Epidermal melanocyte (primary cell): Measurements from ENCODE around the genes CLDN10, UGGT2 and RAP2A.

DNA sequence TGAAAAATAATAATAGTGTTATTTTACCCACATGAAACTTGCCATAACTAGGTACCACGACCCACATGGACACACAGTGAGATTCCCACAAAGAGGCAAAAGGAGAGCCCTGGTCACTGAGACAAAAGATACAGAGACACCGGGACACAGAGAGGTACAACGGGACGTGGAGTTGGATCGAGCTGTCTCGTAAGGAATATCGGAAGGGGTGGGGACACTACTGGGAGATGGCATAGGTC, 849 bp downstream of the ABCC4 start:
- RRBS: no CpG with 5 or more reads among the region's 7 CpGs

DNA sequence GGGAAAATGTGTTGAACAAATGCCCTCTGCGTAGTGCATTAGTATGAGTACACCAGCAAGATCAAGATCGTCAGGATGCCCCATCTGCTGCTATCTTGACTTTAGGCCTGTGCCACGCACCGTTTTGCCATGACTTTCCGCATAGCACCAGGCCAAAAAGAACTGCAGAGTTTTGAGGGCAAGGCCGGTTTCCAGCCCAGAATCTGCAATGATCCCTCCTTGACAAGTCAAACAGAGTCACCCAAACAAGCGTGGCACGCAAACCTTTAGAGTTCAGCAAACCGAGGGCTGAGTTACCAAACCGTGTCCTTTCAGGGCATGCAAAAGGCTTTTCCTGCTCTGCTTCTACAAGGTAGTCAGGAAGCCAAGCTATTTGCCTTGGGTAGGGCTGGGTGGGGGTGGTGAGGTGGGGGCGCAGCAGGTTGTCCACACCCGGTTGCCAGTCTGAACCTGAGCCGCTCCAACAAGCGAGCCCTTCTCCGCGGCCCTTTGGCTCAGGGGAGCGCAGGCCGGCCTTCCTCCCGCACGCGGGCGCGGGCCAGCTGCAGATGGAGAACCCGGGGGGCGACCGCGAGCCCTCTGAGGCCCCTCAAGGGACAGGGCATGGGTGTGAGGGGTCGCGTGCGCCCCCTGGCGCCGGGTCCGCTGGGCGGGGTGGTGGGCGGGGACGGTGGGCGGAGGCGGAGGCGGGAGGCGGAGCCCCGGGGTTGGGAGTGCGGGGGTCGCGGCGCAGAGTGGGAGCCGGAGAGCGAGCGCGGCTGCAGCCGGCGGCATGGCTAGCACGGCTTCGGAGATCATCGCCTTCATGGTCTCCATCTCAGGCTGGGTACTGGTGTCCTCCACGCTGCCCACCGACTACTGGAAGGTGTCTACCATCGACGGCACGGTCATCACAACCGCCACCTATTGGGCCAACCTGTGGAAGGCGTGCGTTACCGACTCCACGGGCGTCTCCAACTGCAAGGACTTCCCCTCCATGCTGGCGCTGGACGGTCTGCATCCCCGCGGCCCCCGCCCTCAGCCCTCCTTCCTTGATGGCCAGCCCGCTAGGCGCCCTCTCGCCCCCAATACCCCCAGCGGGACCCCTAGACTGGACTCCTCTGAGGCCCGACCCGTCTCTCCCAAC, at the start of gene CLDN10:
Gene CLDN10 (plus strand): TSS at position 739 of the 1,126 bp plus-strand sequence.
- RRBS: 6% methylated on average over 34 of the region's 76 CpGs

- RRBS: 2% methylated on average over 32 of the region's 89 CpGs
Observed at GRCh38 chr13:96052499-96053680, at the start of gene UGGT2. Gene UGGT2, minus strand, starts transcription at chr13:96053401.

DNA sequence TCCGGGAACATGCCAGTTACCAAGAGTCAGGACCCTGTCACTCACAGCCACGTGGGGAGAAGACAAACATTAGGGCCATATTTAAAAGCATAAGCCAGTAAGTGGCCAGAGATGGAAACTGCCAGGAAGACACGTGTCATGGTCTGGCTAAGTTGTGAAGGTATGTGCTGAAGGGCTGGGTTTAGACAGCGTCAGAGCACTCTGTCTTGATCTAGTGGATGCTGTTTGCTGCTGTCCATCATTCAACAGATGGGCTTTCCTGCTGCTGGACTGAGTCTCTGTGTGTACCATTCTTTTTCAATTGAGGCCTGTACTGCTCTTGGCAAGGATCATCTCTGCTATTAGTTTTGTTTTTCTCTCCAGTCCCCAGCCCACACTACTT, 128.6 kb downstream of the HS6ST3 start:
- RRBS: no CpG with 5 or more reads among the region's 4 CpGs

- RRBS: no CpG with 5 or more reads among the region's 2 CpGs
Observed at GRCh38 chr13:96982481-96983163, 11.7 kb downstream of the OXGR1 start.

- RRBS: no CpG with 5 or more reads among the region's 4 CpGs
Observed at GRCh38 chr13:97179308-97180081, 42.6 kb upstream of the MBNL2 start.

GRCh38 chr13:97295161-97296104, 73.3 kb downstream of the MBNL2 start:
- RRBS: no CpG with 5 or more reads among the region's 4 CpGs

DNA sequence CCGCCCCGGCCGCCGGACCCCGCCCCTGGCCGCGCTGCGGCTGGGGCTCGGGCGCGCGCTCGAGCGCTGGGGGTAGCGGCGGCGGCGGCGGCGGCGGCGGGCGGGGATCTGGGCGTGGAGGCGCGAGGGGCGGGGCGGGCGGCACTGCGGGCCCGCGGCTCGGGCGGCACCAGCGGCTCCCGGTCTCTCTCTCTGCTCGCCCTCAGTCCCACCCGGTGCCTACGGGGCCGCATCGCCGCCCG, at the start of gene RAP2A:
Gene RAP2A (plus strand): TSS at position 144 of the 242 bp plus-strand sequence.
- RRBS: no CpG with 5 or more reads among the region's 43 CpGs

DNA sequence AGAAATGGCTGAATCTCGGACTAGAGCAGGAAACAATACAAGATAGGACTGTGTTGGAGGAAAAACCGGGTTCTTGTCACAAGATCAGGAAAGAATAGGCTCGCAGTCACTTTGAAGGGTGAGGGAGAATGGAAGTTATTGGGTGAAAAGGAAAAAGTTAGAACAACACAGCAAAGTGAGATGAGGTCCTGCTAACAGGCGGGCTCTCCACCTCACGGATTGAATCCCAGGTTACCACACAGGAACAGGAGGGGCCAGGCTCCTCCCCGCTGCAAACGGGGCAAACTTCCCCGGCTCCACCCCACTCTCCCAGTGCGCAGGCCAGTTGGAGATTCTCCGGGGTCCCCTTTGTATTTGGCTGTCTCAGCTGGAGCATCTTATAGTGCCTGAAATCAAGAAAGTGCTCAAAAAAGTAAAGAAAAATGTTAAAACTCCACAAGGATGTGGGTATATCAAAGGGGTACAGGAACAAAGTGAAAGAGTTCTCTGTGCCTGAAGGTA, 78.3 kb upstream of the IPO5 start:
- RRBS: no CpG with 5 or more reads among the region's 10 CpGs

GRCh38 chr13:97975212-97976331, 22.1 kb downstream of the IPO5 start:
- RRBS: 1% methylated on average over 8 of the region's 65 CpGs

GRCh38 chr13:97976413-97977519, 23.3 kb downstream of the IPO5 start:
- RRBS: 2% methylated on average over 34 of the region's 110 CpGs

GRCh38 chr13:98019453-98019970, 66.0 kb downstream of the IPO5 start:
- RRBS: no CpG with 5 or more reads among the region's 2 CpGs

GRCh38 chr13:98033610-98033998, 80.1 kb downstream of the IPO5 start:
- RRBS: no CpG with 5 or more reads among the region's 7 CpGs

DNA sequence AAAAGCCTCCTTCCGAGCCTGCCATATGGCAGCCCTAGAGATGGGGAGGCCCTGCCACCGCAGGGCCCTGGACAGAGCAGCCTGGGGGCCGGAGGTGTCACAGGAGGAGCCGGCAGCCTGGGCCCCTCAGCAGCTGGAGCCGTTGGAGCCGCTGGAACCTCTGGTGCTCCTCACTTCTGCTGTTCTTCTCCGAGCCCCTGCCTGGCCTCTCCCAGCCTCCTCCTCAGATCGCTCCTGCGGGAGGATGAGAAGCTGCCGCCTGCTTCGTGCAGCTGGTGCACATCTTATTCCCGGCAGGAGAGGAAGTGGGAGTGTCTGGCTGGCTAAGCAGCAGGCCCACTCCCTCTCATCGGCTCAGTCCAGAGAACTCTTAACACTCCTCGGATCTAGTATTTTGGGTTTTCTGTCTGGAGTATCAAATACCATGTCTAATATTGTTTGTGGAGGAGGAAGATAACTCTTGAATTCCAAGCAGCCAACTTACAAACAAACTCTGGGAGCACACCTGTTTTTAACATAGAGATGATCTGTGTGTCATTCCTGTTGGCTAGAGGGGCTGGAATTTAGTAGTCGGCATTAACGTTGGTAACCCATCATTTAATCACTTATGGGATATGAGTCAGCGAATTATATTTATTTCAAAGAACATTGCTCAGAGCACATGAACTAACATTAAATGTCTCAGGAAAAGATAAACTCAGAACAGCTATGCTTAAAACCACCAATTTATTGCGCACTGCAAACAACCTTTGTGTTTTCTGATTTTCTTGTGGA, 37.1 kb upstream of the RNF113B start:
- RRBS: no CpG with 5 or more reads among the region's 18 CpGs

- RRBS: no CpG with 5 or more reads among the region's 21 CpGs
Observed at GRCh38 chr13:98239563-98240520, 62.8 kb upstream of the RNF113B start.

DNA sequence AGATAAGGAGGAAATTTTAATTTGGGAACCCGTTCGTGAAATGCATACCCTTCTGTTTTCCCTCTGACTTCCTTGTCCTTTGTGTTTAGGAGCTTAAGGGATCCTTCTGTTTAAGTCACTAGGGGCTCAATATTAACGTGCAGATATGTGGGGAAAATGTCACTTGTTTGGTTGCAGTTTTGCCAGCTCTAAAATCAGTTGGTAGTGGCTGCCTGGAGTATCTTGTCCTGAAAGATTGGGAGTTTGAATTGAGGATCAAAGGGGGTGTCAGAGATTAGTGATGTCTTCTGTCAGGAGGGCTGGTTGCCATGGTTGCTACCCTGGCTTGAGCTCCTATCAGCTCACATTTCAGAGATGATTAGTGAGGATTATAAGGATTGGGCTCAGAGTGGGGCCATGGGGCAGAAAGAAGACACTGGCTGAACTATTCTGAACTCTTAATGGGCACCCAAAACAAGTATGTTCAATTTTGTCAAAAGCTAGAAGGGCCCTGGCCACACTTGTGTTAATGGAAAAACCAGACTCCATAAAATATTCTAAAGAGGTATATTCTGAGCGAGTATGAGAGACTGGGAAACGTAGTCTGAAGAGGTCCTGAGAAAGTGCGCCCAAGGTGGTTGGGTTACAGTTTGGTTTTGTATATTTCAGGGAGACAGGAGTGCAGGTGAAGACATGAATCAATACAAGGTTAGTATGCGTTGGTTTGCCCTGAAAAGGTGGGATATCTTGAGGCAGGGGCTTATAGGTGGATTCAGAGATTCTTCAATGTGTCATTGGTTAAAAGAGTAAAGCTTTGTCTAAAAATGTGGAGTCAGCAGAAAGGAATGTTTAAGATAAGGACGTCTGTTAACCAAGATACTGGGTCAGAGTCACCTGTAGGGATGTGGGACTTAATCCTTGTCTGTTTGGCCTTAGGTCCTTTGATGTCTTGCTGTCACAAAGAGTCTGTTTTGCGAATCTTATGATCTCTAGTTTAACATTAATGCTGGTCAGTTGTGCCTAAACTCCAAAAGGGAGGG, 95.7 kb upstream of the RNF113B start:
- RRBS: no CpG with 5 or more reads among the region's 9 CpGs

DNA sequence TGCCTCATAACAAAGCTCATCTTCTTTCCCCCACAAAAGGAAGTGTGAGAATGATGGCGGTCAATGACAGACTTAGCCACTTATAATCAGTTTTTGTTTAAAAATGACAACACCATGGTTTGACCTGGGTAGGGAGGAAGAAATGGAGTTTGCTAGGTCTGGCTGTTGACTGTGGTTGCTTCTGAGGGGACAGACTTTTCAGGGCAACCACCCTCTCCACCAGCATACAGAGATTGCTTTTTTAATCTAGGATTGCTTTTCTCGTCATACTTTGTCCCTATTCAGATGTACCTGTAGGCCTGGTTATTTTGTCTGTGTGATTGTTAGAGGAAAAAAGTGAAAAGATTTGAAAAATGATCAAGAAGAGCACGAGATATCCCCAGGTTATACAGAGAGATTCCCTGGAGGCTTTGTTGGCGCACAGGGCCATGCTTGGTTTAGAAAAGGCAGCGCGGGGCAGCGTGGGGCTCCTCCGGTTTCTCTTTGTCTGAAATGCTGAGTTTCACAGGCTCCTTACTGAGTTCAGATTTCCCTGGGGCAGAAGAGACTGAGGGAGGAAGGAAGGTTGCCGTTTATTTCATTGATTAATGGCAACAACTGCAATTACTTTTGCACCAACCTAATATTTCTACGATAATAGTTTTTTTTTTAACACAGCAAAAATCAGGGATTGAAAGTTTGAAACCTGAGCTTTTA, 96.9 kb upstream of the RNF113B start:
- RRBS: no CpG with 5 or more reads among the region's 10 CpGs

- RRBS: no CpG with 5 or more reads among the region's 9 CpGs
Observed at GRCh38 chr13:98285928-98286524, 109.0 kb upstream of the RNF113B start.

GRCh38 chr13:98327720-98328791, 151.0 kb upstream of the RNF113B start:
- RRBS: no CpG with 5 or more reads among the region's 16 CpGs